OVCAR3 (cell line): Measurements from ENCODE around the gene FAM76B.

DNA sequence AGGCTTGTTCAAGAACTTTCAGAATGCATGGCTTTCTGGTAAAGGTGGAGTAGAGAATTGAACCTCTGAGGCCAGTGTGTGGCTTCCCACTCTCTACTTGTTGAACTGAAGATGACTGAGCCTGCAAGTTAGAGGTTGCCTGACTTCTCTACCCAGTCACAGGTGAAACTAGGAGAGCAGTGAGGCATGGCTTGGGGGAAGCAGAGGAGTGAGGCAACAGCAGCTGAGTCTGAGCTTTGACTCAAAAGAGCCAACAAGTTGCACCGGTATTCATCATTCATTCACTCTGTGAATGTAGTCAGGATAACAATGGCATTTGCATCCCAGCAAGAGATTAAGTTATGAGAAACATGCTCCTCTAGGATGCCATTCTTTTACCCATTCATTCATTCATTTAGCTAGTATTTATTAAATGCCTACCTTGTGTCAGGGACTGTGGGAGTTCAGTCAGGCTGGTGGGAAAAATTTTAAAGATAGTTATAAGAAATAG lies 256.5 kb upstream of the SESN3 start:
- RRBS = no CpG with 5 or more reads among the region's 1 CpG

DNA sequence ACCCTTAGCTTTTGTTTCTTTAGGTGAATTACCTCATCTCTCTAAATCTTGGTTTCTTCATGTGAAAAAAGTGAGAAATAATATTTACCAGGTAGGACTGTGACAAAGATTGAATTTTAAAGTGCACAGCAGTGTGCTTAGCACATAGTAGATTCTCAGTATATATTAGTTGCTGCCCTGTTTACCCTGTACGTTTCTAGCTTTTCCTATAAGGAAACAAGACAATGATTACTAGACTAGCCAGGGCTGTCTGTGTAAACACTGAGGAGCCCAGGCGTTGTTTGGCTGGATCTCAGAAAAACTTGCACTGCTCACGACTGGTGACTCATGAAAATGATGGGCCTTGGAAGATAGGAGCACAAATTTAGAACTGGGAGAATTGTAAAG lies 277.0 kb downstream of the FAM76B start:
- RRBS = no CpG with 5 or more reads among the region's 3 CpGs

DNA sequence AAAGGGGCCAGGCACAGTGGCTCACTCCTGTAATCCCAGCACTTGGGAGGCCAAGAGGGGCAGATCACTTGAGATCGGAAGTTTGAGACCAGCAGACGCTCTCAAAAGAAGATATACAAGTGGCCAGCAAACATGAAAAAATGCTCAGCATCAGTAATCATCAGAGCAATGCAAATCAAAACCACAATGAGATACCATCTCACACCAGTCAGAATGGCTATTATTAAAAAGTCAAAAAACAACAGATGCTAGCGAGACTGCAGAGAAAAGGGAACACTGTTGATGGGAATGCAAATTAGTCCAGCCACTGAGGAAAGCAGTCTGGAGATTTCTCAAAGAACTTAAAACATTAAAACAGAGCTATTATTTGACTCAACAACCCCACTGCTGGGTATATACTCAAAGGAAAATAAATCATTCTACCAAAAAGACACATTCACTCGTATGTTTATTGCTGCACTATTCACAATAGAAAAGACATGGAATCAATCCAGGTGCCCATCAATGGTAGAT lies 96.6 kb downstream of the FAM76B start:
- RRBS = no CpG with 5 or more reads among the region's 4 CpGs

- RRBS = no CpG with 5 or more reads among the region's 90 CpGs
Measured at GRCh38 chr11:95789300-95790290, at the start of gene FAM76B. Gene FAM76B, minus strand, starts transcription at chr11:95789782.

- RRBS = no CpG with 5 or more reads among the region's 16 CpGs
Measured at GRCh38 chr11:95875114-95876161, 48.5 kb downstream of the MTMR2 start.

DNA sequence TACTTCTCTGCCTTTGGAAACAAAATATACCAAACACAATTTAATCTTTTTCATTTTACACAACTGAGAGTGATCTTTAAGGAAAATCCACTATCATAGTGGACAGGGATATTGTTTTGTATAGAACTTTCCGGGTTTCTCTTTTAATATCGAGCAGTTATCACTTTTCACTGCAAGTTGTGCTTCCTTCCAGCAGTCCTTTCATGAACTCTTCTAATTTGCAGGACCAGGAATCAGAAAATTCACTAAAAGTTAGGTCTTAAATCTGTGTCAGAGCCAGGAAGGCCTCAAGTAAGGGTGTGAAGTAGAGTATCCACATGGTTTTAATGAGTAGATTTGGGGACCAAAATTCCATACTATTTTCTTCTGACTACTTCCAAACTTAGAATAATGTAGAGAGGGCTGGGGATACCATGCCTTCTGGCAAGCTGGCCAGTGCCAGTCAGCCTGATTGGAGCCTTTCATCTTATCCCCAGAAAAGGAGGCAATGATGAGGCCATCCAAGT lies 133.9 kb upstream of the MTMR2 start:
- RRBS = no CpG with 5 or more reads among the region's 2 CpGs

DNA sequence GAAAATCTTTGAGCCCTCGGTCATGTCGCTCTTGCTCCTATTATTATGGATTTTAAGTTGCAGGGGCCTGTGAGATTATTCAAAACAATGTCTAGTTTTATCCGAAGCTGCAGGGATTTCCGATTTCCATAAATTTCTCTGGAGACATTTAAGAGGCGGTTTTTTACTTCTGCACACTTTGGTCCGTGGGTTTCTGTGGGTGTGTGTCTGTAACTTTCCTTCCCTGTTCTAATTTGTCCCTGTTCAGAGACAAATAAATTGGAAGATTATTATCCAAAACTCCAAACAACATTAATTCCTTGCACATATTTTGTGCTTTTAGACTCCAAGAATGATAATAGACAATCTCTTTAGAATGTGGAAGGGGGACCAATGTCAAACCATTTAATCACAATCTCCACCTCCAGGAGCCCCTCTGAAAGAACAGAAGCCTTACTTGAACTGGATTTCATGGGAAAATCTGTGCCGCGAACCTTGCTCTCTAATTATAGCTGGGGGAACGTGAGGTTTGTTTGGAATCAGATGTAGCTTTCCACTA lies 199.5 kb downstream of the MAML2 start:
- RRBS = no CpG with 5 or more reads among the region's 9 CpGs

- RRBS = no CpG with 5 or more reads among the region's 8 CpGs
Measured at GRCh38 chr11:96154646-96155492, 188.1 kb downstream of the MAML2 start.

- RRBS = no CpG with 5 or more reads among the region's 2 CpGs
Measured at GRCh38 chr11:96183373-96183901, 159.6 kb downstream of the MAML2 start.

GRCh38 chr11:96228415-96229590 lies 114.2 kb downstream of the MAML2 start:
- RRBS = no CpG with 5 or more reads among the region's 8 CpGs

- RRBS = no CpG with 5 or more reads among the region's 8 CpGs
Measured at GRCh38 chr11:96252873-96253928, 89.8 kb downstream of the MAML2 start.

GRCh38 chr11:96267392-96268058 lies 75.5 kb downstream of the MAML2 start:
- RRBS = no CpG with 5 or more reads among the region's 2 CpGs

DNA sequence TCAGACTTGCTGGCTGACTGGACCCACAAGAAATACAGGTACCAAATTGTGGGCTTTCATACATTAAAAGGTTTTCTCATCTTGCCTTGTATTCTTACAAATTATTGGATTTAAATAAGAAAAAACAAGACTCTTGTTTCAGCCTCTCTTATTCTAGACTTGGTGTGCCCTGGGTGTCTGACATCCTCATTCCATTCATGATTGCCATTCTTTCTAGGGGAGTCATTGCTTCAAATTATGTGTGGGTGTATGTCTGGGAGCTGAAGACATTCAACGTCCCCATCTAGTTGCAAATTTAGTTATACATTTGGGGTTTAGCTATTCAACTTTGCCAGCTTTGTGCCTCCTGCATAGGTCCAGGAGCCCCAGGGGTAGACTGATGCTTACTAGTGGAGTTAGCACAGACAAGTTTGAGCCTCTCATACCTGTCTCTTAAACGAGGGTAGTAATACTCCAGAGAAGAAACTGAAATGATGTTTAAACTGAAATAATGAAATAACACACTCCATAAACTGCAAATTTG lies 18.0 kb downstream of the MAML2 start:
- RRBS = no CpG with 5 or more reads among the region's 2 CpGs

DNA sequence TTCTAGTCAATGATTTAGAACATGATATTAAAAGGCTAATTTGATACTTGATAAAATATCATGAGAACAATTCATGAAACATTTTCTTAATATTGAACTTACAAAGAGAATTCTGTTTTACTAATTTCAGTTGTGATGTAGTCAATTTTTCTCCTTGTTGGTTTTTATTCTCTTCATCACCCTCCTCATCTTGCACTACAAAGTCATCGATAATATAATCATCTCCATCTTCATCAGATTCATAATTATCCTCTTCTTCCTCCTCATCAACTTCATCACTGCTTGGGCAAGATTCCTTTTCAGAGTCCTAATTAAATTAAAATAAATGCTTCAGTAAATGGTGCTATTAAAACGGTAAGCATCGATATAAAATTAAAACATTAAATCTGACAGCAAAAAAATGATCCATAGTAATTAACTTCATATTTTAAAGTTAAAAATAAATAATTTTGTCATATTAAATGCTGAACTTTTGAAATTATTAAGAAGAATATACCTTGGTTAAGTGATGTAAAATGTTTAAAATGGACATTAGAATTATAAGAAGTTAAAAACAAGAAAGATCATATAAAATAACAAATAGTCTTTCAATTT lies 6.4 kb downstream of the CCDC82 start:
- RRBS = no CpG with 5 or more reads among the region's 3 CpGs

- RRBS = no CpG with 5 or more reads among the region's 1 CpG
Measured at GRCh38 chr11:96906835-96907108, 517.0 kb downstream of the JRKL start.

DNA sequence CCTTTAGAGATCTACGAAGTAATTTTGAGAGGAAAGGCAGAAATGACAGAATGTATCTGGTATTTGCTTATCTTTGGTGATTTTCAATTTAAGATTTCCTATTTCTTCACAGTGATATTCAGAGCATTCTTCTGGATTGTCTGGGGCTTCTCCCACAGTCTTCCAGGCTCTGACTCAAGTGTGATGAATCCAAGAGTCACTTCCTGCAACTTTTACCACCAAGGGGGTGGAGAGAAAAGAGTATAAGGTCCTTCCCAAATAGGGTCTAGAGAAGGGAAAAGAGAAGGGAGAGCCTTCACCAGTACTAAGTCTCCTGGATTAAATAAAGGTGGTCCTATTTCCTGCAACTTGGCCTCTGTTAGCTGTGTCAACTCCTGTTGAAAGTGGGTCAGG lies 1054.6 kb upstream of the CNTN5 start:
- RRBS = no CpG with 5 or more reads among the region's 1 CpG

- RRBS = no CpG with 5 or more reads among the region's 8 CpGs
Measured at GRCh38 chr11:99069926-99070305, 49.2 kb downstream of the CNTN5 start.

GRCh38 chr11:101128132-101128605 lies 1.4 kb downstream of the PGR start:
- RRBS = 6% methylated on average over 13 of the region's 40 CpGs

DNA sequence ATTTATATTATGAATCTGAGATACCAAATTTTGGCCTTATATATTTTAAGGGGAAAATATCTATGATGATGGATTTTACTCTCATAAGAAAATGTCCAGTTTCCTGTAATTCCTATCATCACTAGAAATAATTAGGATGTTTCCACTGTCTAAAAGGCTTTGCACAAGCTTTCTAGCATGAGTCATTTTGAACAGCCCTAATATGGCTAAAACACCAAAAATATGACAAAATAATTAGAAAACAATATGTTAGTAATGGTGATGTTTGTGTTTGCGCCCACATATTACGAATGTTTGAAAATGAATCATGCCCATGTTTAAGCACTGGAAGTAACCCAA lies 96.1 kb downstream of the TRPC6 start:
- RRBS = no CpG with 5 or more reads among the region's 2 CpGs

DNA sequence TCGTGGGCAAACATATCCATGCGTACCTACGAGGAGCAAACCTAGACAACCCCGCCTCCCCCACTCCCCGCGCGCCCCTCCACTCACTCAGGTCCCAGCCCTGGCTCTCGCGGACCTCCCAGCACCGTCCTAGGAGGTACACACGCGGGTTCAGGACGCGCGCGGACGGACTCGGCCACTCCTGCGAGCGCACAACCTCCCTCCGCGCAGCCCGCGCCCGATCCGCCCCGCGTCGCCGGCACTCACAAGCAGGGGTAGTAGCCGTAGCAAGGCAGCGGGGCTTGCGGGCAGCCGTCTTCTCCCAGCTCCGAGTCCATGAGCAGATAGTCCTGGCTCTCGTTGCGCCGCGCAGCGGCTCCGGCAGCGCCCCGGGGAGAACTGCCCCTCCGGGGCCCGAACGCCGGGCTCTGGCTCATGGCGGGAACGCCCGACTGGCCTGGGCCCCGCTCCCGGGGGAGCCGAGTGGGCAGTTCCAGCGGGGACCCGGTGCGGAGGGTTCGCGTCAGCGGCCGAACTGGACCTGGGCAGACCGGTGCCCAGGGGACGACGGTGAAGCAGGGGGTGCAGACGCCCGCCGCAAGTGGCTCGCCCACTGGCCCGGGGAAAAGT lies 615 bp downstream of the TRPC6 start:
- RRBS = 7% methylated on average over 28 of the region's 68 CpGs